SK-N-MC (cell line): ENCODE results near the genes NKX6-1 and C4orf36.

GRCh38 chr4:83356977-83357622, 22.5 kb upstream of the HPSE start:
- RRBS, result no CpG with 5 or more reads among the region's 4 CpGs

GRCh38 chr4:83552911-83553524, 17.1 kb downstream of the GPAT3 start:
- RRBS, result no CpG with 5 or more reads among the region's 4 CpGs

GRCh38 chr4:83906382-83907071, 370.6 kb downstream of the GPAT3 start:
- RRBS, result no CpG with 5 or more reads among the region's 3 CpGs

GRCh38 chr4:84052535-84052734, 446.7 kb downstream of the NKX6-1 start:
- RRBS, result no CpG with 5 or more reads among the region's 1 CpG

GRCh38 chr4:84495928-84496588, 3.0 kb downstream of the NKX6-1 start:
- RRBS, result 12% methylated on average over 5 of the region's 34 CpGs

GRCh38 chr4:84496640-84497588, 2.2 kb downstream of the NKX6-1 start:
- RRBS, result 3% methylated on average over 13 of the region's 66 CpGs

DNA sequence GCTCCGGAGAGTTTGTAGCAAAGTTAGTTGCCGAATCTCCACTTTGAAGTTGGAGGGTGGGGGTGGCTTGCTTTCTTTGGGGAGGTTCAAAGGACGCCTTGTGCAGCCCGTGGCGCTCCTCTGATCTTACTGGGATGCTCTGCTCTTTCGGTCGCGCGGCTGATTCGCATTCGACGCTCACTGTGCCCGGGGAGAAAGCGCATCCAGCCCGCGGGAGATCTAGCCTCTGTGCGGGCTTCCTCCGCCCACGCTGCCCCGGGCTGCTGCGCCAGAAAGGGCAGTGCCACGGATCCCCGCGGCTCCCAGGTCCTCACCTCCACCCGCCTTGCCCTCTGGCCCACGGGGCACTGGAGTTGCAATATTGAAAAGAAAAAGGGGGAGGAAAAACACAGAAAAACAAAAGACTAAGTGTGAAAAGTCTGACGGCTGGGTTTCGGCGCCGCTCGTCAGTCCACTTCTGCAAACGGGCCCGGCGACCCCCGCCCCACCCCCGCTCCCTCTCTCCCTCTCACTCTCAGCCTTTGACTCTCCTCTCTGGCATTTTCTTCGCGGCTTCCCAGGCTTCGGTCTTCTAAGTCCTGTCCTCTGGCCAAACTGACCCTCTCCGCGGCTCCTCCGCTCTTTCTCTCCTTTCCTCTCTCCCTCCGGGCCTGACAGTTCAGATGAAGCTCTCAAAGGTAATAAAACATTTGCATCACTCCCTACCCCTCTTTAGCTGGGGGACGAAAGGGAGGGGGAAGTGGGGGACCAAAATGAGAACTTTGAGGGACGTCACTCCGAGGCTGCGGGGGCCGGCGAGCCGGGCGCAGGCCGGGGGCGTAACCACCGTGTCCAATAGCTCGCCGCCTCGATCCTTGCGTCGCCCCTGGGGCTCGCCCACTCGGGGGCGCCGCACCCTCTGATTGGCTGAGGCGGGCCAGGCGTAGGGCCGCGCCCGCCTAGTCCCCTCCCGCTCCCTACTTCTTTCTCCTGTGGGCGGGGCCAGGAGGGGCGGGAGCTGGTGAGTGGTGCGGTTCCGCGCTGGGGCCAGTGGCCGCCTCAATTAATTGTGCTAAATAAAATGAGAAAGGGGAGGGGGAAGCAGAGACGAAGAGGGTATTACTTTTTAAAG, at the start of gene NKX6-1:
Gene NKX6-1, minus strand, starts transcription at position 682 of the 1,111 bp plus-strand sequence.
- RRBS, result under 1% methylated on average over 8 of the region's 76 CpGs

DNA sequence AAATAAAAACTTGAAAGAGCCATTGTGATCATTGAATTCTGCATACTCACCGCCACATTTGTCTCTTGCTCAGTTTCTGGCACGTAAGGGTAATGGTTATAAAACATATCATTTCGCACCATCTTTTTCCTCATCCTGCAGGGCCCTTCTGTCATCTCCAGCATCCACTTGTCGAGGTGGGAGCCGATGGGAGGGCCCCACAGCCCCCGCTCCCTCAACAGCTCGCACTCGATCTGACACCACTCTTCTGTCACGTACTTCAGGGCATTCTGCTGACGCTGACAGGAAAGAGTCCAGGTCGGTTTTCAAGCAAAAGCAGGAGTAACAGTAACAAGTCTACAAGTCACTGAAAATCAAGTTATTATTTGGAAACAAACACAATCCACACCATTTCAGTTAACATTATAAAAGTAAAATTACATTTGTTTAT, 150.4 kb downstream of the CDS1 start:
- RRBS, result no CpG with 5 or more reads among the region's 11 CpGs

- RRBS, result no CpG with 5 or more reads among the region's 2 CpGs
Measured at GRCh38 chr4:84967634-84967911, 1.1 kb upstream of the WDFY3 start.

DNA sequence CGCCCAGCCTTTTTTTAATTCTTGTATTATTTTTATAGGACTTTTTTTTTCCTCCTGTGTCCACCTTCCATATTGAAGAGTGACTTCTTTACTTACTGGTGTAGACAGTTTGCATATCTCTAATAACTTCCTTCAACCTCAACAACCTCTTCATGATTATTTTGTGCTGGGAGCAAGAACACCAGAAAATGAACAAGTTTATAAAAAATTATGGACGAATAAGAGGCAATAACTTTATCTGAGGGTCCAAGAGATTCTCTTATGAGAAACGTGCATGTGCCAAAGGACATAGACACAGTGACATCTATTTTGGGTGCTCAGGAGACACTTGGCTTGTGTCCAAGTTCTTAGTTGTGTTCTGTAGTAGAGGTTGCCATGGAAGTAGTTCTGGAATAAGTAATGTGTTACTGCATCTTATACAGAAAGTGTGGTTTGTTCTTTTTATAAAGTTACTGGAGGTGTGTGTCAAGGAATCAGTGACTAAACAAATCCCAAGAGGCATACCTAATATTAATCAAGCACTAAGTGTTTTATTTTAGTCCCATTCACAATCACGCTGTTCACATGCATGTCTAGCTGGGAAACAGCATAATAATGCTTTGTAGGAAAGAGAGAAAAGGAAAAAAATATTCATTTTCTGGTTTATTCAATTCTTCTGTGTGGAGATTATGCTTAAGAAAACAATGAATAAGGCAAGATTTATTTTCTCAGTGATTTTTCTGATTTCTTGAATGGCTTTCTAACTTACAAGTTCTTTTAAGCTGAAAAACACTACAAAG, 305.7 kb downstream of the ARHGAP24 start:
- RRBS, result no CpG with 5 or more reads among the region's 4 CpGs

DNA sequence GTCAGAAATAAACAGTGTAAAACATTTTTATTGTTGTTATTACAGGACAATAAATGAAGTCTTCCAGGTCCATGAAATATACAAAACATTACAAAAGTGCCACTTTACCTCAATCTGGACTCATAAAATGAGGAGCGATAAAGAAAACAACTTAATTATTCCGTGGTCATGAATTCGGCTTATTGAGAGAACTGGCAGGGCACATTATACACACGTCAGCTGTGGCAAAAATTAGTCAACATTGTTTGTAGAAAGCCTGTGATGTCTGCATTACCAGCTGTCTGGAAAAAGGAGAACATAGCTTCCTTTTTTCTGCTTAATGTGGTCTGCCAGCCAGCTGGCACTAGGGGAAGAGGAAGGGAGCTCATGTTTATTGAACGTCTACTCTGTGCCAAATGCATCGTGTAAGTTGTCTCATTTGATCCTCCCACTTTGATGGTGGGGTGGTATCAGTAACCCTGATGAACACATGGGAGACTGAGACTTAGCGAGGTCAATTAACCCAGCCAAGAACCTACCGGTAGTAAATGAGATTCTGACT, 367.6 kb downstream of the ARHGAP24 start:
- RRBS, result no CpG with 5 or more reads among the region's 8 CpGs

- RRBS, result no CpG with 5 or more reads among the region's 4 CpGs
Measured at GRCh38 chr4:86331335-86331952, 28.4 kb downstream of the MAPK10 start.

DNA sequence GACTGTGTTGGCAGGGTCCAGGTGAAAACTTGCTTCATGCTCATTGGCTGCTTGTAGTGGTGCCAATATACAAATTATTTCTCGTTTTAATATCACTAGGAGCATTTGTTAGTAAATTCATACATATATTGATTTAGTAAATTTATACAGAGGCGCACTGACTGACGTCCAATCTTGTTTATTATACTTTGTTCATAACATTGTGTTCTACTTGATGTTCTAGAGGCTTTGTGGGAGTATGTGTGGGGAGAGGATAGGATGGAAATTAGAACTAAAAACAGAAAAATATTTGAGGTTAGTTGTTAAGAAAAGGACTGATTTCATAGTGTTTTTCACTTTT, 1.8 kb downstream of the PTPN13 start:
- RRBS, result no CpG with 5 or more reads among the region's 3 CpGs

DNA sequence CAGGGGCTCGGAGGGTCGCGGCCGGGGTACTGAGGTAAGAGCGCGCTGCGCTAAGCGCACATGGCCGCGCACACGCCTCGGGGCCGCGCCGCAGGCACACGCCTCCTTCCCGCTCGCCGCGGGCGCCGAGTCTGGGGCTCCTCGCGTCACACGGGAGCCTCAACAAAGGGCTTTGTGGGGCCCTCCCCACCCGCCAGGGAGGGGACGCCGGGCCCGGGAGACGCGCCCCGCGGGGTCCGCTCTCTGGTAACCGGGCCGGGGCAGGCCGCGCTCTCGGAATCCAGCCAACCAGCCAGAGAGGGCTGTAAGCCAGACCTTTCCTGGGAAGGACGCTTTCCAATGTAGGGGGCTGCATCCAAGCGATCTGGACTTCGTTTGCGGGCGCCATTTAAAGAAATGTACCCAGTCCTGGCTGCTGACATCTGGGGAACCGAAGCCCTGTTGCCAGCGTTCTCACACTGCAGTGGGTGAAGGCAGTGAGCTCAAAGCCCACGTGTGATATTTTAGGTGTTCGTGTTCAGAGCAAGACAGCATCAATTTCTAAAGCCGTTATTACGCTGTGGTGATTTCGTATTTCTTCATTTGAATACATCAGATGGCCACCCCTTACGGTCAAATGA, at the start of gene C4orf36:
Gene C4orf36, minus strand, starts transcription at position 133 of the 620 bp plus-strand sequence.
- RRBS, result no CpG with 5 or more reads among the region's 52 CpGs

- RRBS, result no CpG with 5 or more reads among the region's 3 CpGs
Measured at GRCh38 chr4:86936552-86936873, 1.7 kb downstream of the AFF1 start.

DNA sequence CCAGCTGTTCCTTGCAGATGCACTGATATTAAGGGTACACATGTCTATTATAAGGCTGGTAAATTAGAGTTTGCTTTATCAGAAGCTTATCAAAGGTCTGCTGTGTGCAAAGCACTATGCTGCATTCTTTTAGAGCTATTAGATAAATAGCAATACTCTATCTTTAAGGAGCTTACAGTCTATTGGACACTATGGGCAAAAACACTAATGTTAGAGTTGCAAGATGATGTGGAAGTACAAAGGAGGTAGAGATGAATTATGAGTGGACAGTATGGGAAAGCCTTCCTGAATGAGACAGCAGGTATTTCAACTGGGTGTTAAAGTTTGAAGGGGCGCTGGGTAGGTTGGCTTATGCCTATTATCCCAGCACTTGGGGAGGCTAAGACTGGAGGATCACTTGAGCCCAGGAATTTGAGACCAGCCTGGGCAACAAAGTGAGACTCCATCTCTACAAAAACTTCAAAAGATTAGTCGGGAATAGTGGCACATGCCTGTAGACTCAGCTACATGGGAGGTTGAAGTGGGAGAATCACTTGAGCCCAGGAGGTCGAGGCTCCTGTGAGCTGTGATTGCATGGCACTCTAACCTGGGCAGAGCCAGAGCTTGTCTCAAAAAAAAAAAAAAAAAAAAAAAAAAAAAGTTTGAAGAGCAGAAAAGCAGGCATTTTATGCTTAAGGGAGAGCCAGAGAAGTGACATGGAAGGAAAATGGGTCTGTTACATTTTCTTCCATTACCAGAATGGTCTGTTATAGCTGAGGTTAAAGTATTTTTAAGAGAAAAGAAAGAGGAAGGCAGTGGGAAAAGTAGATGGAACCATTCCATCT, 36.9 kb downstream of the AFF1 start:
- RRBS, result no CpG with 5 or more reads among the region's 3 CpGs

DNA sequence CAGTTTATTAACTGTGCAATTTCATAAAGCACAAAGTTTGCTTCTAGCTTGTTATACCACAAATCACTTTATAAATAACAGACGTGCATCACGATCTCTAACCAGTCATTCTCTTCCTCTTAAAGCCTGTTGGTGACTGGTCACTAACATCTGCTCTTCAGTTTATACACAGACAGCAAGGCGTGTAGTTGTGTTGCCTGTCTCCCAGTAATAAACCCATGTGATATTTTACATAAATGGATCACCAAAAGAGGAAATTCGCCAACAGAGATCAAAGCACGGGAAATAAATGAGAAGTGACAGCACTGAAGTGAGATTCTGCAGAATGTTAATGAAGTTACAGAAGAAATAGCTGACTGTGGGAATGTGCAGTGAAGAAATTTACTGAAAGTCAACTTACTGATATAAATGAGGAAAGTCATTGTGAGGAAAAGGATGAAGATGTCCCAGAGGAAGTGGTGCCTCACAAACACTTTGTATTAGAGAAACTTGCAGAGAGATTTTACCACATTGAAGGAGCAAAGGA, 47.0 kb downstream of the AFF1 start:
- RRBS, result no CpG with 5 or more reads among the region's 5 CpGs

DNA sequence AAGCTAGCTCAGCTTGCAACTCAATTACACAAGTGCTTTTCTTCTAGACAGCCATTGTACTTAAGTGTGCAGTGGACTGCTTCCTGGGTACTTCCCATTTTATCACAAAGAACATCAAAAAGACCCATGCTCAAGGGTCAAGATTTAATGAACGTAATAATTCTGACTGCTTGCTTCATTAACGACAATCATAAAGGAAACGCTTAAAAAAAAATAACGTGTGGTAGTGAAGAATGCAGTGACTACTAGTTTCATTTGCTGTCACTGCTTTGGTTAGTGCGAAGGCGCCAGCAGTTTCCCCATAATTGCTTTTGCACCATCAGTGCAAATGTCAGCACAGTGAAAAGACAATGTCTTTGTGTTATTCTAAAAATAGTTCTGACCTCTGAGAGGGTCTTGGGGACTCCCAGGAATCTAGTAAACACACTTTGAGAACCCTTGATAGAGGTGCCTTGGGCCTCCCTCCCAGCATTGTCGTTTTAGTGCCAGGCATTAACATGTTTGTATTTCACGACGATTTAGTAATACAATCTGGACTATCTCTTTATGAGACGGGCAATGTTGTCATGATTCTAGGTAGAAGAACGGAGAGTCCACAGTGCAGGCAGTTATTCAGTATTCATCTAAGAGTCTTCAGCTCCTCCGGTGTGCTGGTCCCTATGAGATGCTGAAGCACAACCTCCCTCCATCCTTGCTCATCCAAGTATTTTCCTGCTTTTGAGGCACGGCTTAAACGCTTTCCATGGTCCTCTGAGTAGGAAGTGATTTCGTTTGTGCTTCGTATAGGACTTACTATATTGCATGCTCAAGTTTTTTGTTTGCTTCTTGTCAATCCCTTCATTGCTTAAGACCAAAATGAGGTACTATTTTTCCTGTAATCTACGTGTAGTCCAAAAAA, 71.0 kb downstream of the AFF1 start:
- RRBS, result no CpG with 5 or more reads among the region's 17 CpGs

- RRBS, result no CpG with 5 or more reads among the region's 15 CpGs
Measured at GRCh38 chr4:87114838-87115395, 105.5 kb downstream of the KLHL8 start.